ENCODE data around the genes TMEM43 and NR2C2.

DNA sequence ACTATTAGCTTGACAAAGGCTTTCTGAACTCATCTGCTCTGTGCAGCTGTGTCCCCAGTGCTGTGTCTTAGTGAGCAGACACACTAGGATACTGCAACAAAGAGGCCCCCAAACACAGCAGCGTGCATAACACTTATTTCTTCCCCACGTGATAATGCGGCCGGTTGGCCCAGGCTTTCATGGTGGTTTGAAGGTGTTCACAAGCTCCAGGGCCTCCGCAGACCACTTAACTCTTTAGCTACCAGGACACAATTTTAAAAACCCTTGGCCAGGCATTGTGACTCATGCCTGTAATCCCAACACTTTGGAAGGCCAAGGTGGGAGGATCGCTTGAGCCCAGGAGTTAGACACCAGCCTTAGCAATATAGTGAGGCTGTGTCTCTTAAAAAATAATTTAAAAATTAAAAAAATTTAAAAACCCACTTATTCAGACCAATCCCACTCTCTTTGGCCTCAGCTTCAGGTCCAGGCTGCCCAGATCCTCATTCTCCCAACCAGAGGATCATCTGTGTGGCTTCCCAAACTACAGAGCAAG is 2.0 kb upstream of the HDAC11 start:
- PRO-cap = no peak

DNA sequence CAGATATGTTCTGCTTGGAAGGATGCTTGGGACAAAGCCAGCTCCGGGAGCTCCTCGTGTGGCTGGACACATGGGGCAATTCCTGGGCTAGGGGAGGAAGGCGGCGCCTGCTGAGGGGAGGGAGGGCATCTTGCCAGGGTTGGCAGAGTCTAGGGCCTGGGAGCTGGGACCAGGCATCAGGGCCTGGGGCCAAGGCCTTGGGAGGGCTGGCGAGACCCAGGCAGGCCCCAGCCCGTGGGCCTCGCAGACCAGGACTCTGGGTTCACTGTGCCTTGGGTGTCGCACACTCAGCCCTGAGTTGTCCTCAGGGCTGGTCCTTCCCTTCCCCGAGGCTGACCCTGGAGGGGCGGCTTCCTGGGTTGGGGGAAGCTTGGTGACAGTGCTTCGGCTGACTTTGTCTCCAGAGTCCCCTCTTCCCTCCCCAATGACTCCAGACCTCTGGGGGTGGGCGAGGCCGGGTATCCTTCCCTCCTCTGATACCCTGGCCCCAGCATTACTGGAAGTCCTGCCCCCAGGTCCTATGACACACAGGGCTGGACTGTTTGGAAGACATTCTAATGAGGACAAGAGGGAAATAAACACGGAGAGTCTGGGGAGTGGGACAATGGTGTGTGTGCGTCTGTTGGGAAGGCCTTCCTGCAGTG is 30.1 kb upstream of the FBLN2 start:
- PRO-cap = no peak

DNA sequence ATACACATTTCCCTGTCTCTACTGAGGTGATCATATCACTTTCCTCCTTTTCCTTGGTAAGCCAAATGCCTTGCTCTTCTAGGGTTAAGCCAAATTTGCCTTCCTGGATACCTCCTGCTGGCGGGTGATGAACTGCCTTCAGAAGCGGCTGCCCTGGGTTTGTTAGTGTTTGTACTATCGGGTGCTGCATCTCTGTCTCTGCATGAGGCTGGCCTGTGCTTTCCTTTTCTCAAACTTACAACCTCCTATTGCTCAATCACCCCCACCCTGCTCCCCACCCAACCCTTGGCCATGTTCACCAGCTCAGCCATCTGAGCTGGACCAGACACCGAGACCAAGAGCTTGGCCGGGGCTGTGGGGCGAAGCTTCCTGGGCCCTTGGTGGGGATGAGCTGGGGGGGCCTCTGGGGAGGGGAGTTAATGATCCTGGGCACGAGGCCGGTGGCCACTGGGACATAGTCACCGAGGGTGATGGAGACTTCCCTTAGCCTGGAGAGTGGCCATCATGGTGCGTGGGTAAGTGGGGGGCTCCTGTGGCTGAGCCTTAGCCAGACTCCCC is 16.8 kb upstream of the FBLN2 start:
- PRO-cap = no peak

- PRO-cap = no peak
Observed at GRCh38 chr3:13650198-13650532, 101.2 kb downstream of the FBLN2 start.

DNA sequence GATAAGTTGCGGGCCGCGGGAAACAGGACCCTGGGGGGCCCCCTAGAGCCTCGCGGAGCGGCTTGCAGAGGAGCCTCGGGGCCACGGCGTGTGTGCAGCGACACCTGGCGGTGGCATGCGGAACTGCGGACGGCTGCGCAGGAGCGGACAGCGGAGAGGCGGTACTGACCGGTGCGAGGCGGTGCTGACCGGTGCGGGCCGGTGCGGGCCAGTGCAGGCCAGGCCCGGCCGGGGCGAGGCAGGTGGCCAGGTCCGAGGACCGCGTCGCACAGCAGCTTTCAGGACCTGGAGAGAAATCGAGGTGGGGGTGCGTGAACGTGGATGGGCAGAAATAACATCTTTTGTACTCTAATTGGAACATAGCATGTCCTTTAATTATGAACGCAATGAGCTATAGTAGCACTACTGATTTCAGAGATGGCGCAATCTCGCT is 101.6 kb downstream of the FBLN2 start:
- PRO-cap = no peak

- PRO-cap = no peak
Observed at GRCh38 chr3:13712325-13712634, 163.4 kb downstream of the FBLN2 start.

- PRO-cap = no peak
Observed at GRCh38 chr3:13866150-13866435, 13.8 kb downstream of the WNT7A start.

DNA sequence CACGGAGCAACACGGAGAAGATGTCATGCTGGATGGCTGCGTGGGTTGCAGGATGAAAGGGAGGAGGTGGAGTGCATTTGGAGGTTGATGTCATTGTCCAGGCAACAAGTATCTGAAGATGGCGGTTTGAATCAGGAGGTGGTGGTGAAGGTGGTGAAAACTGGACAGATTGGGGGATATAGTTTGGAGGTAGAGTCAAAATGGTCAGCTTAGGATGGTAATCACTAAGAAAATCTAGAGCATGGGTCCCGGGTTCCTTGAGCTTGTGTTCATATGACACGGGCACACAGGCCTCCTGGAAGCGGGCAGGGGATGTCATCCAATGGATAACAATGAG is 13.1 kb downstream of the WNT7A start:
- PRO-cap = no peak

GRCh38 chr3:14124901-14125482 is at the start of gene TMEM43:
TSS of gene TMEM43 (plus strand) at chr3:14125052.
- PRO-cap = bidirectional peak, plus-strand start at chr3:14125083, minus-strand start at chr3:14124848

DNA sequence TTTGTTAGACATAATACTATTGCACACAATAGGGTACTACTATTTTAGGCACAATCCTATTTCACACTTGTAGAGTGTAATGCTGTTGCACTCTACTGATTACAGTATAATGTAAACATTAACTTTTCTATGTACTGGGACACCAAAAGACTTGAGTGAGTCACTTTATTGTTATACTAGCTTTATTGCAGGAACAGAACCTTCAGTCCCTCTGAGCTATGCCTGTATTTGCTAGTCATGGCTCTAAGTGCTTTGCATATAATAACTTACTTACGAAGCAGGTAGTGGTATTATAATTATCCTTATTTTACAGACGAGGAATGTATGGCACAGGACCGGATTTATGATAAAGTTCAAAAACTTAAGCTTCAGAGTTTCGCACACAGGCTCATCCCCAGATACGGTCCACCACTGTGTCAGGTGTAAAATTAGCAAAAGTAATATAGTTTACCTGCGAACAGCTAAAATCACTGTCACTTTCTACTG is 106.6 kb upstream of the SLC6A6 start:
- PRO-cap = no peak

GRCh38 chr3:14319464-14320060 is 82.8 kb upstream of the SLC6A6 start:
- PRO-cap = no peak

- PRO-cap = no peak
Observed at GRCh38 chr3:14323616-14324242, 78.7 kb upstream of the SLC6A6 start.

GRCh38 chr3:14413486-14414055 is 11.2 kb downstream of the SLC6A6 start:
- PRO-cap = no peak

- PRO-cap = no peak
Observed at GRCh38 chr3:14452652-14453429, 50.4 kb downstream of the SLC6A6 start.

DNA sequence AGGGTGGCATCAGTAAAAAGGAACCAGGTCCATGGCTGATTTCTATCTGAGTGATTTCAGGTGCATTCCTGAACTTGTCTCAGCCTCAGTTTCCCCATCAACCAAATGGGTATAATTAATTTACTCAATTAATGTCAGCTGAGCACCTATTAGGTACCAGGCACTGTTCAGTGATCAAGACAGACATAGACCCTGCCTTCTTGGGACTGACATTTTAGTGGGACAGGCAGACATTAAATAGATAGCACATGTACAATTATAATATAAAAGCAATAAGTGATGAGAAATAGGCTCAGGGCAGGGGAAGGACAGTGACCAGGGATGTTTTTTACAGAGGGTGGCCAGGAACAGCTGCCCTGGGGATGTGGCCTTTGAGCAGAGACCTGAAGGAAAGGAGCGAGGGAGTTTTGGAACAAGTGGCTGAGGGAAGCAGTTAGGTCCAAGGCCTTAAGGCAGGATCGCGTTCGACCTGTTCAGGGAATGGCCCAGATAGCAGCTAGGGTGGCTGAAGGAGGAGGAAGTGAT is 51.1 kb downstream of the SLC6A6 start:
- PRO-cap = no peak

GRCh38 chr3:14453955-14454297 is 51.5 kb downstream of the SLC6A6 start:
- PRO-cap = no peak

DNA sequence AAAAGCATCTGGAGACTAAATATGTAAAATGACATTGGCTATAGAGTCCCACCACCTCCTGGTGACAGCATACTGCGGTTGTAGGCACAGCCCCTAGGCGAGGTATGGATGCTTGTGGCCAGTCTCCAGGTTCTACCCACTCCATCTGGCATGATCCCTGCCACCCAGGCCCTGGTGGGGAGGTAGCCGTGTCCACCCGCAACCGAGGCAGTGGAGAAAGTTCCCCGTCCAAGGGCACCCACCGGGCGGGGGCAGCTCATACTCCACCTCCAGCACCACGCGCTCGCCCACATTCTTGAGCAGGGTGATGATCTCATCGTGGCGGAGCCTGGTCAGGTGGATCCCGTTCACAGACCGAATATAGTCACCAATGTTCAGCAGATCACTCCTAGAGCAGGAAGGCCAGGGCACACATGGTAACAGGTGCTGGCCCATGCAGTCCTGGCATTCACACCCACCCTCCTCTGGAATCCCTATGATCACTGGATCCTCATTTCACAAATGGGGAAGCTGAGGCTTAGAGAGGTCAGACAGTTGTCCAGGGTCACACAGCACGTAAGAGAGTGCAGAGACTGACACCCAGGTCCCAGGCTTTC is 15.9 kb downstream of the GRIP2 start:
- PRO-cap = no peak

DNA sequence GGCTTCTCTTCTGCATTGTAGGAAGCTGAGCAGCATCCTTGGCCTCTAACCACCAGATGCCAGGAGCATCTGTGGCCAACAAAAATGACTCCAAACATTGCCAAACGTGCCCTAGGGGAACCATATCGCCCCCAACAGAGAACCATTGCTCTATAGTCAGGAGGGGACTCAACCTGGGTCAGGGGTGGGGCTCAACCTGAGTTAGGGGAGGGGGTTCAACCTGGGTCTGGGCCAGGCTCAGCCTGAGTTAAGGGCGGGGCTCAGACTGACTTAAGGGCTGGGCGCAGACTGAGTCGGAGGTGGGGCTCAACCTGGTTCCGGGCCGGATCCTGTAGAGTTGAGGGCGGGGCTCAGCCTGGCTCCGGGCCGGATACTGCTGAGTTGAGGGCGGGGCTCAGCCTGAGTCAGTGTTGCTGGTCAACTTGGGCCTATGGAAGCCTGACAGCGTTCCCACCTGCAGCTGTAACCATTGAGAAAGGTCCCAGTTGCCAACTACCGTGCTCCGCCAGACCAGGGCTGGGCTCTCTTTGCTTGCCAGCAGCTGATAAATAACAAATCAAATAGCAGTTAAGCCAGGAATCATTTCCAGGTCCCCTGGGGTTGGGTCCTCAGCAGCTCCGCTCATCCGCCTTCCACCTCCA is 7.6 kb downstream of the GRIP2 start:
- PRO-cap = no peak

- PRO-cap = no peak
Observed at GRCh38 chr3:14941532-14942317, 5.7 kb upstream of the NR2C2 start.

DNA sequence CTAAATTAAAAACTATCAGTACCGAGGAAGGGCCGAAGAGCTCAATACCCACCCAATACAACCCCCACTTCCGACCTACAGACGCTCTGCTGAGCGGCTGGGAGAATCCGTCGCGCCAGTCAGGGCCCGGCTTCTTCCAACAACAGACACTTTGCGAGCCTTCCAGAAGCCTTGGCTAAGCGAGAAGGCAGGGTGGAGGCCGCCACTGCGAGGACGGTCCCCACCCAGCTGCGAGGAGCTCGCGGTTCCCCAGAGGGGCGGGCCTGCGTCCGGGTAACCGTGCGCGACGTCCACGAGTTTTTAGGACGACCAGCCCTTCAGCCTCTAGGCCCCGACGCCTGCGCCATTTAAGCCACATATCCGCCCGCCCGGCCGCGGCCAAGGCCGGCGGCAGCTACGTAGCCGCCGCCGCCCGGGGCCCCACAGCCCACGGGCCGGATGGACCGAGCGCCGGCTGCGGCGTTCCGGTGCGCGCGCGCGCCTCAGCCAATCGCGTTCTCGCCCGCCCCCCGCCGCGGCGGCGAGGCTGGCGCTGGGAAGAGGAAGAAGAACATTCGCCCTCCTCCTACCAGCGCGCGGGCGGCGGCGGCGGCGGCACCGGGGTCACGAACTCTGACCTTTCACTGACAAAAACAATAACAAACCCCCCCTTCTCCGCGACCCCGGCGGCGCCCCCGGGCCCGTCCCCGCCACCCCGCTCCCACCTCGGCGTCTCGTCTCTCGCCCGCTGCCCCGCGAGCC is at the start of gene NR2C2:
TSS of gene NR2C2 (plus strand) at position 549 of the 741 bp plus-strand sequence.
- PRO-cap = bidirectional peak, plus-strand start at position 202 of the sequence, minus-strand start at position 153 of the sequence; bidirectional peak, plus-strand start at position 549 of the sequence, minus-strand start at position 500 of the sequence

All from paraaortic lymph node (tissue), 1 donor.